SK-N-SH (cell line): ENCODE results near the gene FRMPD4.

- RRBS = no CpG with 5 or more reads among the region's 38 CpGs
CAGE:
- cytosol, long polyA plus RNA = no peak
- long polyA plus RNA = no peak
- nucleus, long polyA plus RNA = no peak
These were observed 902 bp upstream of the CD99 start for GRCh38 chrX:2689960-2690825.

DNA sequence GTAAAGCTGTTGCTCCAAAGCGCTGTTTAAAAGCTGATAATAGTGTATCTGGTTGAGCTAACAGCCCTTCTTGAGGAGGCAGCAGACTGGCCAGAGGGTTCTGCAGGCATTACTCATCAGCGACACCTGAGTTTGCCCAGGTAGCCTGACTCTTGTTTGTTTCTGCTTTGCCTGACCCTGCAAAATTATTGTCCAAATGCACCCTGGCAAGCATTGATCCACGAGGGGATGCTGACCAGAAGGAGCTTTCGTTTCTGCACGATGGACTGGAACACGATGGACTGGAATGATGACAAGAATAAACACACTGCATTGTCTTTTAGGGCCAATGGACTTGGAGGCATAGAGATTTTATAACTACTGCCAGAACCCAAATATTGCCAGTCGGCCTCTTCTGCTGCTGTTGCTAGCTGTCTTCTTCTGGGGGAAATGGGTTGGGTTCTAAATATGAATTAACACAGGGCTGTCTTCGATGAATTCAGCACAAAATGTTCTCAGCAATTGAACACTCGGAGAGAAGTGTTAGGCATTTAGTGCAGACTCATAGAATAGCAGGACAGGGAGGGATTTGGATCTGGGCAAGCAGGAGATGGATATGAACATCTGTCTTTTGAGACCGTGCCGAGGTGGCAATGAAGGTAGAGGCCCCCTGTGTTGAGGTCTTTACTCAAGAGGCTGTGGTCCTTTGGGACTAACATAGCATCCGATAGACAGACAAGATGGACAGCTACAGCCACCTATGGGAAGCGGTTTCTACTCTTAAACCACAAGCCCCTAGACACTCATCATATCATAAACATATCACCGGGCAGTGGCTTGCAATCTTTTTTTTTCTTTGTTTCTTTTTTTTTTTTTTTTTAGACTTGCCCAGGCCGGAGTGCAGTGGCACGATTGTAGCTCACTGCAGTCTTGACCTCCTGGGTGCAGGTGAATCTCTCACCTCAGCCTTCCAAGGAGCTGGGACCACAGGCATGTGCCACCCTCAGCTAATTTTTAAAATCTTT lies 6.6 kb downstream of the CD99 start:
- RRBS = 40% methylated on average over 1 of the region's 16 CpGs
CAGE:
- cytosol, long polyA plus RNA = no peak
- long polyA plus RNA = no peak
- nucleus, long polyA plus RNA = no peak

- RRBS = no CpG with 5 or more reads among the region's 7 CpGs
CAGE:
- cytosol, long polyA plus RNA = no peak
- long polyA plus RNA = no peak
- nucleus, long polyA plus RNA = no peak
These were observed 17.0 kb downstream of the CD99 start for GRCh38 chrX:2708131-2708491.

DNA sequence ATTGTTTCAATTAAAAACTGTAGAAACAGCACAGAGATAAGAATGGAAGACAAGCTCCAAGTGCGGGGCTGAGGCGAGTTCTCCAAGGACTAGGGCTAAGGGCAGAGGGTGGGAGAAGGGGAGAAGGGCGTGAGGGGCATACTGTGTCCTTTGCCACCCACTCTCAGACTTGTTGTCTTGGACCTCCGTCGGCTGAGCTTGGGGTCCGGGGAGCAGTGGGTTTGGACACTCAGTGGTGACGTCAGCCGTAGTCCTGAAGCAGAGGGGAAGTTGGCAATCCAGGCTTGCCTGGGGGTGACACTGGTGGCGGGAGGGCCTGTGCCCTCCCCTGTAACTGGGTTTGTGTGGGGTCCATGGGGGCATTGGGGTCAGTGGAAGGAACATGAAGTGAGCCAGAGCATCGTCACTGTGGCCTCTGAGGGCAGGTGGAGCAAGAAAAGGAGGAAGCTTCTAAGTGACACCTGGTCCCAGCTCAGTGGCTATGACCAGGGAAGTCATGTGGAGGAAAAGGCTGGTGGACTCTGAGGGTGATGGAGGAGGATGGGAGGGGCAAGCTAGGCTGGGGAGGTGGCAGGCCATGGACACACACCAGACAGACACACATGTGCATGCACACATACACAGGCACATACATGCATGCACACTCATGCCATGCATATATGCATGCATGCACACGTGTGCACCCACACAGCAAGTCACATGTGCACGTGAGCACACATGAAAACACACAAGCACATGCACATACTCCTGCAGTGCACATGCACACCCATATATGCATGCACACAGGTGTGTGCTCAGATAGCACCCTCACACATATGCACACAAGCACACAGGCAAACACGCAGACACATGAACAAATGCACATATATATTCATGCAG lies 17.7 kb downstream of the CD99 start:
- RRBS = no CpG with 5 or more reads among the region's 13 CpGs
CAGE:
- cytosol, long polyA plus RNA = no peak
- long polyA plus RNA = no peak
- nucleus, long polyA plus RNA = no peak

DNA sequence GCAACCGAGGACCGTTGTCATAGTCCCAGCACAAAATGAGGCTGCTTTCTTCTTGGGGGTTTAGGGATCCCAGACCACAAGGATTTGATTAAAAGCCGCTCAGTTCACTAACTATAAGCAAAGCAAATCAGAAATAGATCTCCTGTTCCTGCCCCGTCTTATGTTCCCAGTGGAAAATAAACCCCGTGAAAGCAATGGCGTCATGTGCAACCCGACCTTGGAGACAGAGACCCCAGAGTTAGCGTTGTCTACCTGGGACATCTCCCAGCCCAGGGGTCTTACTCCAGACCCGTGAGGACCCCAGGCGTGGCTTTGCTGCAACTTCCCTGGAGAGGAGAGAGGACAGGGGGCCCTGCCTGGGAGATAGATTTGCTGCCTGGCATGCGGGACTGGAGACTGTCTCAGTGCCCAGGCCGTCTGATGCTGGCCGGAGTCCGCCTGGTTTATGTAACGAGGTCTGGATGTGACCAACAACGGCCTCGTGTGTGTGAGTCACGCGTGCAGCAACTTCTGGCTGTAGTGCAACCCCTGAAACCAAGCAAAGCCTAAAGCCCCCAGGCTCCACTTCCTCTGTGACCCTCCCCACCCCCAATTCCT lies 15.6 kb downstream of the XG start:
- RRBS = no CpG with 5 or more reads among the region's 19 CpGs
CAGE:
- cytosol, long polyA plus RNA = no peak
- long polyA plus RNA = no peak
- nucleus, long polyA plus RNA = no peak

- RRBS = no CpG with 5 or more reads among the region's 12 CpGs
CAGE:
- cytosol, long polyA plus RNA = no peak
- long polyA plus RNA = no peak
- nucleus, long polyA plus RNA = no peak
These were observed 105.7 kb downstream of the PRKX start for GRCh38 chrX:3607522-3608282.

GRCh38 chrX:3711929-3712914 lies 1.2 kb downstream of the PRKX start:
- RRBS = 2% methylated on average over 3 of the region's 45 CpGs
CAGE:
- cytosol, long polyA plus RNA = no peak
- long polyA plus RNA = no peak
- nucleus, long polyA plus RNA = no peak

DNA sequence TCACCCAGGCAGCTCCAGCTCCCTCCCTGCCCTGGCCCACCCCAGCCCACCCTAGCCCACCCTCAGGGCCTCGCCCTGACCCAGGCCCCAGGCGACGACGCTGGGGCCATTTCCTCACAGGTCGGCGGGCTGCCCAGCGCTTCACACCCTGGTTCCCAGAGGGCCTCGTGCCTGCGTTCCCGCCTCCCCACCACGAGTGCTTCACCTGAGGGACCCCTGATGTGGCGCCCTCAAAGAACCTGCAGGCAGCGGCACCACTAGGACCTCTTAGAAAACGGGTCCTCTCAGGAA lies 335 bp downstream of the FAM9B start:
- RRBS = no CpG with 5 or more reads among the region's 14 CpGs
CAGE:
- cytosol, long polyA plus RNA = no peak
- long polyA plus RNA = no peak
- nucleus, long polyA plus RNA = no peak

DNA sequence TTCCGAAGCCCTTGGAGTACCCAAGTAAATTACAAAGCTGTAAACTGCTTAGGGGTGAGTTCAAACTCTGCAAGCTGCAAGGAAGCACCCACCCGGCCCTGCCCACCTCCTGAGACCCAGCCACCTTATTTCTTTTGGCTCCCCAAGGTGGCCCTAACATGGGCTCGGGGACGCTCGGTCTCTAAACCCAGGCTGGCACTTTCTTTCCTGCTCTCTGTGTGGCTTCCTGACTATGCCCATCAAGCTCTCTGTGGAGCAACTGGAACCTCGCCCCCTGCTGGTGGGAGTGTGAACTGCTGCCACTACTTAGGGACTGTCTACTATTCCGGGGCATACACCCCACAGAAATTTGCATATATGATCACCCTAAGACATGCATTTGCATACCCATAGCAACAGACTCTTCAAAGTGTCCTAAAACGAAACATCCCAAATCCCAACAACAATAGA lies 151.7 kb upstream of the TBL1X start:
- RRBS = no CpG with 5 or more reads among the region's 8 CpGs
CAGE:
- cytosol, long polyA plus RNA = no peak
- long polyA plus RNA = no peak
- nucleus, long polyA plus RNA = no peak

- RRBS = no CpG with 5 or more reads among the region's 4 CpGs
CAGE:
- cytosol, long polyA plus RNA = no peak
- long polyA plus RNA = no peak
- nucleus, long polyA plus RNA = no peak
These were observed 112.6 kb upstream of the TBL1X start for GRCh38 chrX:9352239-9352751.

GRCh38 chrX:10041235-10041675 lies 74.1 kb downstream of the CLDN34 start:
- RRBS = no CpG with 5 or more reads among the region's 5 CpGs
CAGE:
- cytosol, long polyA plus RNA = no peak
- long polyA plus RNA = no peak
- nucleus, long polyA plus RNA = no peak

DNA sequence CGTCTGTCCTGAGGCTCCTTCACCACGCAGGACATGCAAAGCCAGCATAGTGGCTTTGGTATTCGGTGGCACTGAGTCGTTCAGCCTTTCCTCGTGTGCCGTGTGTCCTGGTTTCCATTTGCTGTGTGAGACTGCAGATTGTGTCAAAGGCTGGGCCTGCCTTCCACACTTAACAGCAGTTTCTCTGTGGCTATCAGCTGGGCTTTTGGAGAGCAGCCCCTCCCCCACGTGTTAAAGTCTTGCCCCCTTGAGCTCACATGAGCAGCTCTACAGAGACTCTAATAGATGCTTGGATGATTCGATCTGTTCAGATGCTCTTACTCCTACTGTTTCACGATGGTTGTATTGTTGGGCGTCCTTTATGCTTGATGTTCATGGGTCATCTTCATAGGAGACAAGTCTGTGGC lies 46.3 kb upstream of the CLCN4 start:
- RRBS = no CpG with 5 or more reads among the region's 10 CpGs
CAGE:
- cytosol, long polyA plus RNA = no peak
- long polyA plus RNA = no peak
- nucleus, long polyA plus RNA = no peak

DNA sequence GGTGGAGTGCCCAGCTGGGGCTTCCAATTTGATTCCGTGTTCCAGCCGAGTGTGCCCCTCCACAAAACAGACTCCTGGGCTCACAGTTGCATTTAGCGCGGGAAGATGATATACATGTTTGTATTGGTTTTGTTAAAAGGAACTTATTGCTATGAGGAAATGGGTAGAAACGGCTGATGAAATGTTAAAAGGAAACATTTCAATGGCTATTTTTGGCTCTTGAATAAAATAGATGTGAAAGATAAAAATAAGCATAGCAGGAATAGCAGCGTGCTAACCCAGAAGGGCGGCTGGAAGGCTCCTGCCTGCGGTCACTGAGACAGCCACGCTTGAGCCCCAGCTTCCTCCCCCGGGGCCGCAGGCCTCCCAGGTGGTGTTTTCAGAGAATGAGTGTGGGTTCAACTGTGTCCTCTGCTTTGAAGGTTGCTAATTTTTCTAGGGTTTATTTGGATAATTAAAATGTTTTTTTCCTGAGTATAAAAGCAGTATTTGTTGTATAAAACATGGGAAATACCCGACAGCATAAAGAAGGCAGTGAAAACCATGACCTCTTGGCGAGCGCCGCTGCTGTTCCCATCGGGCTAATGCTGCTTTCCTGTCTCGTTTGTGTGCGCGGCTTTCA lies 34.9 kb upstream of the CLCN4 start:
- RRBS = no CpG with 5 or more reads among the region's 19 CpGs
CAGE:
- cytosol, long polyA plus RNA = no peak
- long polyA plus RNA = no peak
- nucleus, long polyA plus RNA = no peak

GRCh38 chrX:10611596-10612161 lies 8.7 kb downstream of the MID1 start:
- RRBS = no CpG with 5 or more reads among the region's 5 CpGs
CAGE:
- cytosol, long polyA plus RNA = no peak
- long polyA plus RNA = no peak
- nucleus, long polyA plus RNA = no peak

DNA sequence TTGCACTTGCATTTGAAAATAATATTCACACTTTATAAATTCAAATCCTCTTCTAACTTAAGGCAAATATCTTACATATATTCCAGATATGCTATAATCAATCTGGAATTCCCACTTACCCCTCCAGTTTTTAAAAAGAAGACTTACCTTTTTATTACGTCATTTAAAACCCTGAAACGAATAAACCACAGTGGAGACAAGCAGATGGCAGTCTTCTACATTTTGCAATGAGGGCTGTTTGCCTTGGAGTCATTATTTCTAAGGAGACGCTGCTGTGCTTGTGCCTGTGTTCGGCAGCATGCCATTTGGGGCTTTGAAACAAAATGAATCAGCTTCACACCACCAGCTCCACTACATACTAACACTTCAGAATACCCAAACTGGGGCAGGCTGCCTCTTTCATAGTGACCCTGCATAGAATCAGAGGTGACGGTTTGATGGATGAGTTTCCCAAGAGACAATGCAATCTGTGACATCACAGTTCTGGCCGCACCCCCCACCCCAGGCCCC lies 57.0 kb upstream of the MID1 start:
- RRBS = no CpG with 5 or more reads among the region's 6 CpGs
CAGE:
- cytosol, long polyA plus RNA = no peak
- long polyA plus RNA = no peak
- nucleus, long polyA plus RNA = no peak

DNA sequence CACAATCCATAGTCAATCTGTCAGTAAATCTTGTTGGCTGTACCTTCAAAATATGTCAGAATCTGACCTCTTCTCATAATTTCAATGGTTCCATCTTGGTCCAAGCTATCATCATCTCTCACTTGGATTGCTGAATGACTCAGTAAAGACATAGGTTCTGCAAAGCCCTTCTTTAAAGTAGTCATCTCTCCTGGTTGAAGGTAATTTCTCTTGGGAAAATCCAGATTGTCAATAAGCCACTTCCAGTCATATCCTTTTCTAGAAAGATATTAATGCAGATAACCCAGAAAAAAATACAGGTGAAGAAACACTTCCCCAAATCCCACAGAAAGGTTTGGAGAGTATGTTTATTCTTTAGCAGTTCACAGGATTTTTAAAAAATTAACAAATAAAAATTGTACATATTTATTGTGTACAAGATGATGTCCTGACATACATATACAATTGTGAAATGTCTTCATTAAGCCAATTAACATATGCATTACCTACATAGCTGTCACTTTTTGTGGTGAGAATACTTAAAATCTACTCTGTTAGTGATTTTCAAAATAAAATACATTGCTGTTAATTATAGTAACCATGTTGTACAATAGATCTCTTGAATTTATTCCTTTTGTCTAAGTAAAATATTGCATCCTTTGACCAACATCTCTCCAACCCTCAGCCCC lies 23.0 kb downstream of the AMELX start:
CAGE:
- cytosol, long polyA plus RNA = no peak
- long polyA plus RNA = no peak
- nucleus, long polyA plus RNA = no peak

DNA sequence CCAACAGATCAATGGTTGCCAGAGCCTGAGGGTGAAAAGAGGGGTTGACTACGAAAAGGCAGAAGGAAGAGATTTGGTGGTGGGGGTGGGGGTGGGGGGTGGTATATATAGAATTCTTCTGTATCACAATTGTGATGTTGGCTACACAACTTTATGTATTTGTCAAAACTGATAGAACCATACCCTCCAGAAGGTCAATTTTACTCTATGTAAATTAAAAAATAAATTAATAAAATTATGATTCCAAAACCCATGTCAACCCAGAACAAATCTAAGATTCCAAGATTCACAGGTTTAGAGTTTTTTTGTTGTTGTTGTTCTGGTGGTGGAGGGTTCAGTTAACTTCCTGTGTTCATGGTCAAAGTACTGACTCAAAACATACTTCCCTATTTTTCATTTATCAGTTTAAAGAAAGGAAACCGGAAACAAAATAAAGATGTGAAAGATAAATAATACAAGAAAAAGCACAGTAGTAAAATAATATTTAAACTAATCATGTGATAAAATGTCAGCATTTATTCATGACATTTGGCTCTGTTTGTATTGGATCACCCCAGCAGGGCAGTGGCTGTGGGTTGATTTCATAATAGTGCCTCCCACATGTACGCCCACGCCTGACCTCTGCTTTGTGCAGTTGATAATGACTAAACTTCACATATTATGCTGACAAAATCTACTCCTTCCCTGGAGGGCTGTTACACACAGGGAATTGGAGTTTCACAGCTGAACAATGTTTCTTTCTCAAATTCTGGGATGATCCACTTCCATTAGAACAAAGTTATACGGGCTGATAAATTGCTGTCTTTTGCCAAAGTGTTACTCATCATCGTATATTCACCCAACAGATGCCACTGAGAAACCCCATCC lies 48.0 kb downstream of the AMELX start:
- RRBS = no CpG with 5 or more reads among the region's 6 CpGs
CAGE:
- cytosol, long polyA plus RNA = no peak
- long polyA plus RNA = no peak
- nucleus, long polyA plus RNA = no peak

- RRBS = 16% methylated on average over 15 of the region's 55 CpGs
CAGE:
- cytosol, long polyA plus RNA = no peak
- long polyA plus RNA = no peak
- nucleus, long polyA plus RNA = no peak
These were observed 705 bp downstream of the ARHGAP6 start for GRCh38 chrX:11664859-11665571.

DNA sequence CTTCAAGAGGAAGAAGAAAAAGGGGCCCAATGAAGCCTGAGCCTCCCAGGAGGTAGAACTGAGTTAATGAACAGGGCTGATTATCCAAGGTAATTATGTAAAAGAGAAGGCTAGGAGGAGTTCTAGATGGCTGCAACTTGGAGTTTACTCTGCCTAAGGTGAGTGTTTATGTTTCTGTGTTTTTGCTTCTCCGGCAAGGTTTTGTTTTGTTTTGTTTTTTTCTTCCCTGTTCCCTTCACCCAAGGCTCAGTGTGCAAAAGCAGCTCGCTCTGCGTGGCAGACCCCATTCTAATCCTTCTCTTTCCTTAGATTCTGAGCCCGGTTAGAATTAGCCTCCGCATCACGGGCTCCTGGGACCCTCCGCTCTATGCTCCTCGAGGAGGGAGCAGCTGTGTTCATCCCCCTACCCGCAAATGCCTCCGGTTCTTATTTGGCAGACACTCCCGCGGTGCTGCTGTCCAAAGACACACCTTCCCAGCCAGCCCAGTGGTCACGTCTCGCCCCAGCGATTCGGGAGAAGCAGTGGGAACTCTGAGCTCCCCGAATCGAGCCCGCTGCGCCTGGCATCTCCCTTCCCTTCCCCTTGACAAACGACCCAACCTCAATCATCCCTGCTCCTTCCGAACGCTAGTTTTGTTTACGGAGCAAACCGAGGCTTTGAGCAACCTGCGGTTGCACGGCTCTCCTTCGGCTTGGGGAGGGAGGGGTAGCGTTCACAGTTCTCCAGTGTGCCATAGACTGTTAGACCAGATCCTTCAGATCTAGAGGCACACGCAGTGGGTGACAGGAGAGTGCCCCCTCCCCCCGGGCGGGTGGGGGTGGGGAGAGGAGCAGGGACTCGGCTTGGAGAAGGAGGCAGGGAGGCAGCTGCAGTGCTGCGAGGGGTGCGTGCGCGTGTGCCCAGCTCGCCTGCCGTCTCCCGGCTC lies at the start of gene FRMPD4:
Gene FRMPD4, plus strand, starts transcription at position 866 of the 926 bp plus-strand sequence.
- RRBS = 2% methylated on average over 6 of the region's 40 CpGs
CAGE:
- cytosol, long polyA plus RNA = no peak
- long polyA plus RNA = no peak
- nucleus, long polyA plus RNA = no peak

GRCh38 chrX:12947121-12947626 lies 27.7 kb upstream of the TMSB4X start:
- RRBS = no CpG with 5 or more reads among the region's 4 CpGs
CAGE:
- cytosol, long polyA plus RNA = no peak
- long polyA plus RNA = no peak
- nucleus, long polyA plus RNA = no peak